A673 (cell line): ENCODE data around the genes NIPAL3 and RCAN3.

DNA sequence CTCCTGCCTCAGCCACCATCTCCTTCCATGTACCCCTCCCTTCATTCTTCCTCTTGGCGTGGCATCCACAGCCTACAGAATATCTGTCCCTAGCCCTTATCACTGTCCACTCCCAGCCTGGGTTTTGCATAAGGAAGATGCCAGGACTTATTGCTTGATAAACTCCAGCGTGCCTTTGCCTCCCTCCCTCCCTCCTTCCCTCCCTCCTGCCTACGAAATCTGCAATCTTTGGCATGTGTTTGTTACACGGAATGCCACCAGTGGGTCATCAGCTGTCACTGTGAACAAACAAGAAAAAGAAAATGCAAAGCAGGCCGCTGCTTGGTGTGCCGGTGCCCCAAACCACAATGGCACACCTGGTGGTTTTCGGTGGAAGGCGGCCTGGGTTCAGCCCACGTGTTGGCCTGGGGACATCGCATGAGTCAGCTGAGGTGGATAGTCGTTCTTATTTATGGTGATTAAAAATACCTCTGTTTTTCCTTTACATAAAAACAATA is 16.2 kb upstream of the IFNLR1 start:
- PRO-cap: no peak

DNA sequence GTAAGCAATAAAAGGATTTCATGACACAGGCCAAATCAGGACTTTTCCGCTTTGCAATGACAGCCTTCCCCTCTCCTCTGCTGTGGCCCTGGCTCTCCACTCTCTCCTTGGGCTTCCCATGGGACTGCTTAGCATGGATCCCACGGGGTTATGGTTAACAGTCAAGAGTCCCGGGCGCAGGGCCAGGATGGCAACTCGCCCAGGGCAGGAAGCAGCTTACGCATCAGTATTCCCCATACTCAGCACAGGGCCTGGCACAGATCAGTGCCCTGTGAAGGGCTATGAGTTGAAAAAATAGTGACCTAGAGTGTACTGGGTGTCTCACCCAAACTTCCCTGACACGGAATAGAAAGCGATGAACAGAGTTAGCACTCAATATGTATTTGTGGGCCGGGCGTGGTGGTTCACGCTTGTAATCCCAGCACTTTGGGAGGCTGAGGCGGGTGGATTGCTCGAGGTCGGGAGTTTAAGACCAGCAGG is 29.2 kb upstream of the GRHL3 start:
- PRO-cap: no peak

DNA sequence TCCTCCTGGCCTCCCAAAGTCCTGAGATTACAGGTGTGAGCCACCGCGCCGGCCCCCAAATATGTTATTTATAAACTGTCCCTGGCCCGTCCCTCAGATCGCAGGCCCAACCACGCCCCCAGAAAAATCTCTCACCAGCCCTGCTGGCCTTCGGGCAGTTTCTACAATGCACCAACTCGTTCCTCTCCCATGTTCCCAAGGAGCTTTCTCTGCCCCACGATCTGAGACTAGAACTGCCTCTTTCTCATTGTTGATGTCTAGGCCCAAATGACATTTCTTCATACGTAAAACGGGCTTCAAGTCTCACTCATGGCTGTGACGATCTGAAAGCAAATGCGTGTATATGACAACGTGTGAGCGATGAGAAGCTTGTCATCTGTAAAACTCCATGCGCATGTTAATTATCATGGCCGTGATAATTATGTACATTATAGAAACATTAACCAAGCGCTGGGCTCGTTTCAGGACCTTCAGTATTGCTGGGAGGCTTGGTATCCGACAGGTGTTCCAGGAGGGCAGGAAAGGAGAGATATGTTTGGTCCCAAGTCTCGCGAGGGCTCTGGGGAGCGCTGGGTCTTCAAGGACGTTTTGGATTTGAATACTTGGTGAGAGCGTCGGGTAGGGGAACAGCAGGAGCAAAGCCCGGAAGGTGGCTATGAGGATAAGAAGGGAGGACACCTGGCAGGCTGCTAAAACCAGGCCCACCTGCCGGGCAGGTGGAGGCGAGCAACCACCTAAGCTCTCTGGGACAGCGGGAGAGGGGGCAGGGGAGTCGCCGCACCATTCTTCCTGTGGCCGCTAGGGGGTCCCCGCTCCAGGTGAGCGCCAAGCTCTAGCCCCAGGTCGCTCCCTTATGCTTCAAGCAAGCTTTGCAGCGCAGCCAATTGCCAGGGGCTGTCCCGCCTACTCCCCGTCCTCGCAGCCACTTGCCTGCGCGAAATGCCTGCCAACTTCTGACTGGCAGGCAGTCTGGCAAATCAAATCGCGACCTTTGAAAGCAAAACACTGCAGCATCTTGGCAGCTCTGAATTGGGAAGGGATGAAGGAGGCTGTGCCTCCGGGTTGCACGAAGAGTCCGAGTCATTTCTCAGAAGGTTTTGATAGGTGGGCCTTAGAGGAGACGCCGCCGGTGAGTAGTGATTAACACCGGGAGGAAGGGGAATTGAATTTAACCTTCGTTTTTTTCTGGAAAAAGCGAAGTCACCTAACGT is at the start of gene NIPAL3:
TSS of gene NIPAL3 (plus strand) at position 1,027 of the 1,211 bp plus-strand sequence.
- PRO-cap: bidirectional peak, plus-strand start at position 638 of the sequence, minus-strand start at position 507 of the sequence; bidirectional peak, plus-strand start at position 1,027 of the sequence, minus-strand start at position 855 of the sequence

DNA sequence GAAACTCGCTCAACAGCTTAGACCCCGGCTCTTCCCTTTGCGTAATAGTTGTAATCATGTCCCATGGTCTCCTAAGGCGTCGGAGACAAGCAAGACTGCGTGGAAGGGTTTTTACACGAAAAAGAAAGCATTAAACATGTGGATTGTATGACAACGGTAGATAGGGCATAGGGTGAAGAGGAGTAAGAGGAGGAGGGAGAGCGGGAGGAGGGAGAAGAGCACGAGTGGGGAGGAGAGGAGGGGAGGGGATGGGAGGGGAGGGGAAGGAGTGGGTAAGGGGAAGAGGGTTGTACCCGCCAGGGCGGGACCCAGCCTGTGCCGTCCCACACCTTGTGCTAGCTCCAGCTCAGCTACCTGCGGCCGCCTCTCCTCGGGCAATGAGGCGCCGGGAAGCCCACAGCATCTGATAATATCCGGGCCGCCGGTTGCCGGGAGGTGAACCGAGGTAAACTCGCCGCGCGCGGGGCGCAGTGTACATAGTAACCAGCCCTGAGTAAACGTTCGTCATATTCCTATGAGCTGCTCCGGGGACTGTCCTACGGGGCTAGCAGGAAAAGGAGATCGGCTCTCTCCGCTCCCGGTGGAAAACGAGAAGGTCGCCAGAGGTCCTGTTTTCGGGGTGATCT is 504 bp upstream of the RCAN3 start:
- PRO-cap: bidirectional peak, plus-strand start at position 507 of the sequence, minus-strand start at position 379 of the sequence

DNA sequence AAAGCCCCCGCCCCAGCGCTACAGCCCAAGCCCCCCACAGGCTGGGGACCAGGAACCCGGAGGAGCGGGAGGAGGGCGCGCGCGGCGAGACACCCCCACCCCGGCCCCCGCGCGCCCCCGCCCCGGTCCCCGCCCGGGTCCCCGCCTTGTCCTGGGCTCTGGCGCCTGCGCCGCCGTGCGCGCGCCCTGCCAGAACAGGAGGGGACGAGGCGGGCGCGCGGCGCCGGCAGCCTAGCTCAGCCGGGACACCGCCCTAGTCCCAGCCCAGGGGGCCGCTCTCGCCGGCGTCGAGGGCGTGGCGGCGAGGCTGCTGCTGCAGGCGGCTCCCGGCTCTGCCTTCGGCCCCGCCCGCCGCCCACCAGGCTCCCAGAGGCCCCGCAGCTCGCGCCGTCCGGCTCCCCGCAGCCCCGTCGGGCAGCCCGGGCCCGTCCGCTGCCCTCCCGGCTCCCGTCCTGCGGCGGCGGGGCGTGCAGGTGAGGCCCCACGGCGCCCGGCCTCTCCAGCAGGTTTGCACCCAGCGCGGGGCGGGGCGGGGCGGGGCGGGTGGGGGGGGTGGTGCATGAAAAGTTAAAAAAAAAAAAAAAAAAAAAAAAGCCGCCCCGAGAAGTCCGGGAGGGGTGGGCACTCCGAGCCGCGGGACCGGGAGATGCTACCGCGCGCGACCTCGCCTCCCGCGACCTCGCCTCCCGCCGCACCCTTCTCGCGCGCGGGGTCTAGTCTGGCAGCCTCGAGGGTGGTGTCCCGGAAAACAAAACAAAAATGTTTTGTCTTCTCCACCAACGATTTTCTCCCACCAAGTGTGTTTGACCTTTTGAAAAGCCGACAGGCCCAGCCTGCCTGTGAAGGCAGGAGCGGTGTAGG is at the start of gene RCAN3:
TSS of gene RCAN3 (plus strand) at position 192 of the 861 bp plus-strand sequence.
- PRO-cap: bidirectional peak, plus-strand start at position 192 of the sequence, minus-strand start at position 188 of the sequence; unidirectional peak, plus-strand start at position 624 of the sequence

GRCh38 chr1:24514188-24514587 is 11.6 kb downstream of the RCAN3 start:
- PRO-cap: no peak

- PRO-cap: no peak
Measured at GRCh38 chr1:24714693-24715400, 30.4 kb upstream of the CLIC4 start.

DNA sequence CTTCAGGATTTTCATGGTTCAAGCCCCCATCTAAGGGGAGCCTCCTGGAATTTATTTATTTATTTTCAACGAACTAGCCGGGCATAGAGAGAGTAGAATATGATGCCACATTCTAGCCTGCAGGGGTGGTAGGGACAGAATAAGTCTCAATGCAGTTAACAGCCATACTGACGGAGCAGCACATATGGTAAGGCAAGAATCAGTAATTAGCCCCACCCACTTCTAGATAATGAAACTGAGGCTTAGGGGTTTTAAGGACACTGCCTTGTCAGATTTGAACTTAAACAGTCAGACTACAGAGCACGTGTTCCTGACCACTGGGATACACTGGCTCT is 1.9 kb upstream of the CLIC4 start:
- PRO-cap: no peak

DNA sequence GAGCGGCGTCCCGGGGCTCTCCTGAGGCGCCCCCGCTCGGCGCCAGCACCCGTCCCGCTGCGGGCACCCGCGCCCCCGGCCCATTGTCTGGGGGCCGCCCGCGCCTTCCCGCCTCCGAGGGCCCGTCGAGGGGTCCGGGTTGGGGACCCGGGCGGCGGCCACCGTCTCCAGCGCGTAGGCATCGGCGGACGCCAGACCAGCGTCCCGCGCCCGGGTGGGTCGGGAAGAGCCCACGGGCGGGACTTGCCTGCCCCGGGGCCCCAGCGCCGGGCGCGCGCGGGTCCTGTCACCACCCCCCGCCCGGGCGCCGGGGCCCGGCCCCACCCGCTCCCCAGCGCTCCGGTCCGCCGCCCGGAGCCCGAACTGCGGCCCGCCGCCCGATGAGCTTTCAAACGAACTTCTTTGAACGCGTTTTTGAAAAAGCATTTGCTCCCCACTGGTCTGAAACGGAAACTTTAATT is 468 bp downstream of the CLIC4 start:
- PRO-cap: no peak

DNA sequence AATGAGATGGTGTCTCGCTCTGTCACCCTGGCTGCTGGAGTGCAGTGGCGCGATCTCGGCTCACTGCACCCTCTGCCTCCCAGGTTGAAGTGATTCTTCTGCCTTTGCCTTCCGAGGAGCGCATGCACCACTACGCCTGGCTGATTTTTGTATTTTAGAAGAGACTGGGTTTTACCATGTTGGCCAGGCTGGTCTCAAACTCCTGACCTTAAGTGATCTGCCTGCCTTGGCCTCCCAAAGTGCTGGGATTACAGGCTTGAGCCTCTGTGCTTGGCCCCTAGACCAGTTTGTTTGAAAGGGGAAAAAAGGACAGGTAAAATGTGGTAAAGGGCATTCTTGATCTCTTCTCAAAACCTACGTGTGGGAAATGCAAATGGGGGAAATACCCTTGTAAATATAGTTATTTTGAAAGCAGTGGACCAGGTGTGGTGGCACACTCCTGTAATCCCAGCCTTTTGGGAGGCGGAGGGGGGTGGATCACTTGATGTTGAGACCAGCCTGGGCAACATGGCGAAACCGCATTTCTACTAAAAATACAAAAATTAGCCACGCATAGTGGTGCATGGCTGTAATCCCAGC is 3.4 kb downstream of the CLIC4 start:
- PRO-cap: no peak

DNA sequence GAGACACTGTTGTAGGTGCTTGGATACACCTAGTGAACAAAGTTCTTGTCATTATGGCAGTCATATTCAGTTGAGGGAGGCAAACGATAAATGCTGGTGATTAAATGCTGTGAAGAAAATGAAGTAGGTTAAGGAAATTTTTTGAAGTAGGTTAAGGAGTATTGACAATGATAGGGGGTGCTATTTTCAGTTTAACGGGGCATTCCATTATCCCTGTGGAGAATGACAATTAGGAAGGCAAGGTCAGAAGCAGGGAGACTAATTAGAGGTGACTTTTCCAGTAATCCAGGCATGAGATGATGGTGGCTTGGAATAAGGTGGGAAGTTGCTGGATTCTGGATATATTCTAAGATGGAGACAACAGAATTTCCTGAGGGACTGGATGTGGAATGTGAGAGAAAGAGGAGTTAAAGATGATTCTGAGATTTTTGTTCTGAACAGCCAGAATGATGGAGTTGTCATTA is 15.5 kb downstream of the CLIC4 start:
- PRO-cap: no peak

GRCh38 chr1:24862123-24862734 is 67.8 kb downstream of the RUNX3 start:
- PRO-cap: no peak

DNA sequence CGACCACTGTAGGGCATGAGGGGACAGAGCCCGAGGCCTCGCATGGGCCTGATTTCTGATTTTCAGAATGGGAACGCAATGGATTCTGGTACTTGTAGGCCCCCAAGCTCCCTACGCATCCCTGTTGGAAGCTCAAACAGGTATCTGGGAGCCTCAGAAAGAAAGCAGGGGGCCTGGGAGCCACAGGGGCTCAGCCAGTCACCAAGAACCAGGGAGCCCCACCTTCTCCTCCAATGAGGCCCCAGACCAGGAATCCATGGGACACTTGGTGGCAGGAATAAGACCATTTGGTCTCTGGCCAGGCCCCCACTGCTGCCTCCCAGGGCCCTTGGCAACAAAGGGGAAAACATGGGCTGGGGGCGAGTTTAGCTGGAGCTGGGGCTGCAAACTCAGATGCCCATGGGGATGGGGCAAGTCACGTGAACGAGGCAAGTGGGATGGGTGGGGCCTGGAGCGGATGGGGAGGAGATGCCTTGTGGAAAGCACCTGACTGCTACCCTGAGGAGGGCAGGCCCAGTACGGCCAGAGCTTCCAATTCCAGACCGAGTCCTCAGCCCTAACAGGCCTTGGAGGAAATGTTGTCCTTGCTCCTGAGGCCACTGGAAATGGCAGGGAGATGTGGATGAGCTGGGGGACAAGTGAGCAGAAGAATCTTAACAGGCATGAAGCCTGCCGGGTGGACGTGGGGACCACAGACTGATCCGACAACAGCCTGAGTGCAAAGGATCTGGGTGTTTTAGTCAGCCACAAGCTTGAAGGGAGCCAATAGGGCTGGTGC is 19.4 kb downstream of the RUNX3 start:
- PRO-cap: no peak

DNA sequence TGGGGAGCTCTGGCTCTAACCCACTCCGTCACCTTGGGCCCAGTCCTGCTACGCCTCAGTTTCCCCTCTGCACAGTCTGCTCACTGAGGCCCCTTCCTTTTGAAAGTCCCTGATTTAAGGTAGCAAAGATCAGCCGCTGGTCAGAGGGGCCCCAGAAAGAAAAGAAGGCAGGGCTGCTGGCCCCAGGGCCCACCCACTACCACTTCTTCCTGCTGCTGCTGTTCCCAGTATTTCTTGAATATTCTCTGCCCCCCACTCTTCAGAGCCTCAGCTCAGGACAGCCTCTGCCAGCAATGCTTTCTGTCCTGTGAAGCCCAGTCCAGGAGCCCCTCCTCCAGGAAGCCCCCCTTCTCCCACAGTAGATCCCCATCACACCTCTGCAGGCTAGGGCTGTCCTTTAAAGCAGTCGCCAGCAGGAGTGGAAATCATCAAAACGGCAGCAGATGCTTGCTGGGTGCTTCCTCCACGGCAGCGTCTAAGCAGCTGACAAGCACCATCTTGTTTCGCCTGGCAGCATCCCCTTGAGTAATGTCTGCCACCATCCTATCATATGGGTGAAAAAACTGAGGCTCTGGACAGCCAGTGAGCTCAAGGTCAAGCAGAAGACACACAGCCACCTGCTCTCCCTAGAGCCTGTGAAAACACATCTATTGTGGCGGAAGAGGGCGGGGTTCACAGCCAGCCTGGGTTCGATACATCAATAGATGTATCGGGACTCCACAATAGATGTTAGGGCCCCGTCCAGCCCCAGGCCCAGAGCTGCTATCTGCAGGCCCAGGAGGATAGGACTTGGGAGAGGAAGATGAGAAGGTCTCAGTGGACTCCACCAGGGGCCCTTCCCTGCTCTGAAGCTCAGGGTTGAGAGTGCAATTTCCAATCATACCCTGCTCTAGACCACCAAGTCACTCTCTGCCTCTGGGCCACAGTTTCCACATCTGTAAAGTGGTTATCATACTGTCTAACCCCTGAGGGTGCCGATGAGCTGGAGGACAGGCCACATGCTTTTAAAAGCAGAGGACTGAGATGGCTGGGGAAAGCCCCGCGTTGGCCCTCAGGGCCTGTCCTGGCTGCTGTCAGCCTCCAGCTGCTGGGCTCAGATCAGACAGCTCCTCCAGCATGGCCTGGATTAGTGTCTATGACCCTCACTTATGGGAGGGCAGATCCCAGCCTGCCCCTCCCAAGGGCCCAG is 17.5 kb downstream of the RUNX3 start:
- PRO-cap: no peak

DNA sequence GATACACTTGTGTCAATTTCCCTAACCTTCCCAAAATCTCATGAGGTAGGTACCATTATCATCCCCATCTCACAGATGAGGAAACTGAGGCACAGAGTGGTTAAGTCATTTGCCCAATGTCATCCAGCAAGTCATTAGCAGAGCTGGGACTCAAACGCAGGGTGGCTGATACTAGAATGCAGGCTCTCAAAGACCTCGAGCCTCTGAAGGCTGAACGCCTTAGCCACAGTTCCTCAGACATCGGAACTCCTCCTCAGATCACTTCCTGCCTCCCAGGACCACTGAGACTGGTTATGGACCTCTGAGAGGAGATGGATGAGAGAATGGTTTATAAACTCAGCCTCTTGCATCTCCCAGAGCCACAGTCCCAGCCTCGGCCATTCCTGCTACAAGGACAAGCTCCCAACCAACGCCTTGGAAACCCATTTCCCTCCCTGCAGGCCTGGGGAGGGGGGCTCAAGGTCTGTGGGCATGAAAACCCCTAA is 4.6 kb downstream of the RUNX3 start:
- PRO-cap: no peak

GRCh38 chr1:24928474-24929200 is 1.4 kb downstream of the RUNX3 start:
- PRO-cap: no peak

DNA sequence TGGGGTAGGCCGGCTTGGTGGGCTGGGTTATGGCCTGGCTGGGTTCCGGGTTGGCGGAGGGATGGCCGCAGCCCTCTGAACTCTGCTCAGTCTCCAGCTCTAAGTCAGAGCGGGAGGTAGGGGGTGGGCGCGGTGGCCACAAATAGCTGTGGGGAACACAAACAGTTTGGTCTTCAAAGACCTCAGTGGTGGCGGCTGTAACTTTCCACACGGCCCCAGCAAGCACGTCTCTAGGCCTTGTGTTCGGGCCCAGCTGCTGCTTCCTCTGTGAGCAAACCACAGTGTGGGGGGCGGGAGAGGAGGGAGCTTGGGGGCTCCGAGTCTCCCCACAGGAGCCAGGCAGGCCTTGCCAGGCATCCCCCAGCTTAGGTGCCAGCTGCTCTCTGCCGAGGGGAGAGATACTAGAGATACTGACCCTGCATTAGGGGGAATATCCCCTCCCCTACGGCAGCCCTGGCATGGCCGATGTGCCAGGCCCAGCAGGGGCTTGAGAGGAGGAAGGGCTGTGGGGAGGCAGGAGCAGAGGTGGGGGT is 67.5 kb upstream of the RUNX3 start:
- PRO-cap: no peak

GRCh38 chr1:25022182-25023359 is 92.5 kb upstream of the RUNX3 start:
- PRO-cap: unidirectional peak, plus-strand start at chr1:25022527; bidirectional peak, plus-strand start at chr1:25022974, minus-strand start at chr1:25023042

GRCh38 chr1:25031629-25032664 is 101.9 kb upstream of the RUNX3 start:
- PRO-cap: no peak

GRCh38 chr1:25064822-25066287 is 135.3 kb upstream of the RUNX3 start:
- PRO-cap: no peak